Bronchus (tissue), 1 donor: ENCODE measurements around the gene KCNJ16.

DNA sequence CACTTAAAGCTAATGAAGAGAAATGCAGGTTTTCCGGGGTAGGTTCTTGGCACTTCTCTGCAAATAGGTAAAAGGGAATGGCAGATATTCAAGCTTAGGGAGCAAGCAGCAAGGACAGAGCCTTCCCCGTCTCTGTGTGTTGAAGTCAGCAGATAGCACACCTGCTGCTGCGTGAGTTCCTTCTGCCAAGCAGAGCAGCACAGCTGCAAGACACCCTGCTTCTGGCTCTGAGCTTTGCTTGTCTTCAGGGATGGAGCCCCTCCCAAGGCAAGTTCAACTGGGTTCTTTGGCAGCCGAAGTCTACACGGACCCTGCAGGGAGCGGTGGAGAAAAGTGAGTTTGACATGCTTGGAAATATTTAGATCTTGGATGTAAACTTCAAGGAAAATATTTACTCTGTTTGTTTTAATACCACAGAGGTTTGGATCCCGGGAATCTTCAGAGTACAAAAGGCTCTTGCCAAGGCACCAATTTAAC, 113.5 kb upstream of the KCNJ16 start:
- PRO-cap: no peak

- PRO-cap: no peak
Measured at GRCh38 chr17:70074981-70075530, at the start of gene KCNJ16. KCNJ16 (plus strand) TSS chr17:70075225.

GRCh38 chr17:70104682-70105612, 29.9 kb downstream of the KCNJ16 start:
- PRO-cap: no peak

- PRO-cap: unidirectional peak, plus-strand start at chr17:70168285; unidirectional peak, plus-strand start at chr17:70168306
Measured at GRCh38 chr17:70167897-70168428, 1.4 kb upstream of the KCNJ2 start.

- PRO-cap: no peak
Measured at GRCh38 chr17:71441065-71441399, 679.8 kb upstream of the SOX9 start.

- PRO-cap: bidirectional peak, plus-strand start at chr17:72121020, minus-strand start at chr17:72120858
Measured at GRCh38 chr17:72119693-72120943, 702 bp upstream of the SOX9 start.

DNA sequence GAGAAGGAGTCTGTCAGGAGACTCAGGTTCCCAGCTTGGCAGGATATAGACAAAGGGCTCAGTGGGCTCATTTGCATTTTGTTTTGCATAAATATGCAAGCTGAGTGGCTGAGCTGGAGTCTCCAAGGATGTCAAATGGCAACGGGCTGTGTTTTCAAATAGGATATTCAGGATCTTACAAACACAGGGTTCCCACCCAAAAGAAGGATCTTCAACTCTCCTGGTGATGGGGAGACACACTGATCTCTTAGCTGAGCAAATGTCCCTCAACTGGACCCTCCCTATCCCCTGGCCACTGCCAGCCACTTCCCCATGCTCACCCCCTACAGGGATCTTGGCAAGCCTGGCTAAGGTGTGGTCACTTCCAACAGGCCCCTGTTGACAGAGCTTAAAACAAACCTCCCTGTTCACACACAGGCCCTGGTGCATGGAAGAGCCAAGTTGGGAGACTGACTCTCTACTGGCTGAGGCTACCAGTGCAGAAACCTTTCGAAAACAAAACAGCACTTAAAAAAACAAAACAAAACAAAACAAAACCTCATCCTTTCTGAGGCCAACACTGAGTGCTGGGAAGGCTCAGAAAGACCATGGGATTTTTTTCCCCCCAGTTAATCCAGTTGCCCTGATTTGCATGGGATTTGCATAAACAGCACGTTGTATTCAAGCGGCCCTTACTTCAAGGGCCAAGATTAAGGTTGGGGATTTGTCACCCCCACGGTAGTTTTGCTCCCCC, 61.7 kb downstream of the SOX9 start:
- PRO-cap: no peak

- PRO-cap: no peak
Measured at GRCh38 chr17:72342385-72343436, 221.9 kb downstream of the SOX9 start.

DNA sequence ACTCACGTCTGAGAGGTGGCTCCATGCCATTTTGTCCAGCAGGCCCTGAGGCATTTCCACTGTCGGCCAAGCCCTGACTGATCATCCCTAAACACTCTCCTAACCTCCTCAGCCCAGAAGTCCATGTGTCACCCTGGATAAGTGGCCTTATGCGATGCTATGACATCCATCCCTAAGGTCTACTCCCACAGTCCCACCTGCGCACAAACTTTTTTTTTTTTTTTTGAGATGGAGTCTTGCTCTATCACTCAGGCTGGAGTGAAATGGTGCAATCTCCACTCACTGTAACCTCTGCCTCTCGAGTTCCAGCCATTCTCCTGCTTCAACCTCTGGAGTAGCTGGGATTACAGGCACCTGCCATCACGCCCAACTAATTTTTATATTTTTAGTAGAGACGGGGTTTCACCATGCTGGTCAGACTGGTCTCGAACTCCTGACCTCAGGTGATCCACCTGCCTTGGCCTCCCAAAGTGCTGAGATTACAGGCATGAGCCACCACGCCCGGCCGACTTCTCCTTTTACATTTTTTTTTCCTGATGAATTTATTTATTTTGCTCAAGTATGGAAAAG, 429.7 kb downstream of the SOX9 start:
- PRO-cap: no peak

- PRO-cap: no peak
Measured at GRCh38 chr17:72558015-72558908, 437.4 kb downstream of the SOX9 start.

DNA sequence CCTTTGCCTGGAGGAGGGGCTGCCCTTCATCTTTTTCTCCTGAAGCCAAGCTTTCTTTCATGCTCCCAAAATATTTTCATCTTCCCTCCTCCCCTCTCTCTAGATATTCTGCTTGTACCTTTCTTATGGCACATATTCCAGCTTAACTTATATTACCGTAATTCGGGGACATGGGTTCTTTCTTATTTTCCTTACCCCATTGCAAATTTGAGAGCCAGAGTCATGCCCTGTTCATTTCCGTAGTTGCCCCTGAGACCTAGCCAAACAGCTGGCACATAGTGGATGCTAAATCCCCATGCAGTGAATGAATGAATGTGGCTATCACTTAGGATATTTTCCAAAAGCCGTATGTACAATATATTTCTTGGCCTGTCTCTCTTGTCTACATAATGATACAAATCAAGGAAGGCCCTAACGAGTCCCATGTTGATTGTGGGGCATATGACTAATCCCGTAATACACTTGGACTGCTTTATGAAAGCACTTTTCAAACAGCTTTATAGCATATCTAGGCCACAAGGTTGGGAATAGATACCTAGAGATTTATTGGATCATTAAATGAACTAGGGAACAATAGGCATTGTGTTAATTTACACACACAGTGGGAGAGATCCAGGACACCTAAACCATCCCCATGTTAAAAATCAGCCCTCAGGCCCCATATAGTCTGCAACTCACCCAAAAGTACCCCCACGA, 478.1 kb downstream of the SLC39A11 start:
- PRO-cap: no peak

DNA sequence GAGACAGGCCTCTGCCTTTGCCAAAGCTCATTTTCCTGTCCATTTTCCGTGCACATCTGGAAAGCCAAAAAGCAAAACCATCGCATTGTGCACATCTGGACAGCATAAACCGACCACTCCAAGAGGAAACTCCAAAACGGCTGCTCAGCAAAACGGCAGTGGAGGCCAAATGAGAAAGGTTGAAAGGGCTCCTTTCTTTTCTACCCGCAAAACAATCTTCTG, 426.4 kb downstream of the SLC39A11 start:
- PRO-cap: no peak

DNA sequence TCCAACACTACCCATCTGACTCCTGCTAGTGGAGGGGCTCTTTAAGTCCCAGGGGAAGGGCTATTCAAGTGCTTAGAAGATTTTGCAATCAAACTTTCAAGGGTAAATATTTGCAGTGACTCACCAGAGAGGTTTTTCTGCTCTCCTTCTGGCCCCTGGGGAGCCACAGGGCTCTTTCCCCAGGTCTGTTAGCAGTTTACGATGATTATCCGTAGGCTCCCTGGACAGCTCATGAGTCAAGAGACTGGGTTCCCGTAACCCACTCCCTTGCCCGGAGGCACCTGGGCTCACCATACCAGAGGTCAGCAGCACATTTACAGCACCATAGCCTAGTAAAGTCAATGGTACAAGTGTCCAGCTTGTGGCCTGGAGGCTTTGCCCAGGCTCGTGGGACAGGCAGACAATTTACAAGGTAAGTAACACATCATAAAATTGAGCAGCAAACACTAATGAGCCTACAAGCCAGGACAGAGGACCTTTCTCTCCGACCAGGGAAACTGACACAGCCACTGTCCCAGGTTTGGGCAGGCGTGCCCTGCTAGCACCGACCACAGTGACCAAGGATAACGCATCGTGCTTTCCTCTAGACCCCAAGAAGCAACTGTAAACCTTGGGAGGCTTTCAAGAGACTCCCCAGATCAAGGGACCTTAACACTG, 408.4 kb downstream of the SLC39A11 start:
- PRO-cap: bidirectional peak, plus-strand start at position 185 of the sequence, minus-strand start outside the sequence; unidirectional peak, plus-strand start at position 293 of the sequence

DNA sequence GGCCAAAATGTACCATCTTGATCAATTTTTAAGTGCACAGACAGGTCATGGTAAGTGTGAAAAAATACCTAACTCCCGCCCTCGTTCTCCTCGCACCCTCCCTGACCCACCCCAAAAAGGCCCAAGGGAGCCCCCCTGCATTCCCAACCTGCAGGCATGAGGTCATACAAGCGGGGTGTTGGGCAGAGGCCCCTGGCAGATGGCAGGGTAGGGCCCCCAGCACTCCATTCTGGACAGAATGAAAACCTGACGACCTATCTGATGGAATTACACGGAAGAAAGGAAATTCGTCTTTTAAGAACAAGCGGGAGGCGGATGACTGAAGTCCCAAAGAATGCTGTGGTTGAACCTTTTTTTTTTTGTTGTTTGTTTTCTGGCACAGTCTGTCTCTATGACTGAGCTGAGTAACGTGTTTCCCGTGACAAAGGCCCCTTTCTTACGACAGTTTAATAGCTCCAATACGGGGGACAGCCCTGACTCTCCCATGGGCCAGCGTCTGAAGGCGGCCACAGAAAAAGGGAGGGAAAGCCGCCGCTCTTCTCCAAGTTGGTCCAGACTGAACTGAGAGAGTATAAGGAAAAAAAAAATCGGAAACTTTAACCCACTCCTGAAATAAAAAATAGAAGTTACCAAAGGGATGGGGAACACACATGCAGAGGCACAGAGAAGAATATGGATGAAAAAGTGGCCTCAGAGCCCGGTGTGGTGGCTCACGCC, 376.3 kb downstream of the SLC39A11 start:
- PRO-cap: bidirectional peak, plus-strand start at position 511 of the sequence, minus-strand start at position 269 of the sequence

GRCh38 chr17:72747257-72747859, 345.1 kb downstream of the SLC39A11 start:
- PRO-cap: no peak

DNA sequence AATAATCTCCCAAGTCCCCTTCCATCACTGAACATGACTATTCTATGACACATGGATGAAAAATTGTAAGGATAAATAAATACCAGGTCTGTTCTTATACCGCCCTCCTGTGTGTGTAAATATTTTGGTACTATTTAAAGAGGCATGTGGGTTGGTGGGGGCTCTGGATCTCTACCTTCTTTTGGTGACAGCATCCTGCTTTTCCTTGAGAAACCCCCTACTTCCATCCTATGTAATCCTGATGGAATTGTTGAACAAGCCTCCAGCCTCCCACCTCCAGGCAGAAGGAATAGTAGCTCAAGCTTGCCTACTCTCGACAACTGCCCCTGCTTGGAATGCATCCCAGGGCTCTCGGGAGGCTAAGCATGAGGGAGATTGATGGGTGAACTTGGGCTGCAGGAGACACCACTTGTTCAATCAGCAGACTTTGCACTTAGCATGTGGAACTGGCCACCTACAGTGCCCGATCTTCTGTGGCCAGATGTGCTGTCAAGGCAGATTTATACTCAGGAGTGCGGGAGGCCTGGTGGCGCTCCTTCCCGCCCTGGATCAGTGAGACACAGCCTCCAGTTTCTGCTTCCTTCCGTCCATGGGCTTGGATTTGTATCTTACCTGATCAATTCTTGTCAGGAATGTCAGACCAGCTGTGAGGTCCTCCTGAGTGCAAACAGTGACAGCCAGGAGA, 287.3 kb downstream of the SLC39A11 start:
- PRO-cap: no peak

DNA sequence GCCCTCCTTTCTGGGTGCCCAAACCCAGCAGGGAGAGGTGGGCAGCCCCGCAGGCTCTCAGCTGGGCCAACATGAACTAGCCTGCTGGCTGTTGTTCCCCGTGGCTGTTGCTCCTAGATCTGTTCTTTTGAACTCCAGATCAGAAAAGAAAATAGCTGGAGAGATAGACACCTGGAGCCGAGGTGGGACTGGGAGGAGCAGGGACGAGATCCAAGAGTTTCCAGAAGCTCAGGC, 1.0 kb upstream of the CPSF4L start:
- PRO-cap: no peak

GRCh38 chr17:73278932-73279438, 17.3 kb upstream of the CPSF4L start:
- PRO-cap: no peak

DNA sequence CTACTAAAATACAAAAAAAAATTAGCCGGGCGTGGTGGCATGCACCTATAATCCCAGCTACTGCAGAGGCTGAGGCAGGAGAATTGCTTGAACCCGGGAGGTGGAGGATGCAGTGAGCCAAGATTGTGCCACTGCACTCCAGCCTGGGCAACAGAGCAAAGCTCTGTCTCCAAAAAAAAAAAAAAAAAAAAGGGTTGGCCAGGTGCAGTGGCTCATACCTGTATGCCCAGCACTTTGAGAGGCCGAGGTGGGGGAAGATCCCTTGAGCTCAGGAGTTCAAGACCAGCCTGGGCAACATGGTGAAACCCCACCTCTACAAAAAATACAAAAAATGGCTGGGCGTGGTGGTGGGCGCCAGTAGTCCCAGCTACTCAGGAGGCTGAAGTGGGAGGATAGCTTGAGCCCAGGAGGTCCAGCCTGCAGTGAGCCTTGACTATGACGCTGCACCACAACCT, 2.9 kb downstream of the CDC42EP4 start:
- PRO-cap: no peak

DNA sequence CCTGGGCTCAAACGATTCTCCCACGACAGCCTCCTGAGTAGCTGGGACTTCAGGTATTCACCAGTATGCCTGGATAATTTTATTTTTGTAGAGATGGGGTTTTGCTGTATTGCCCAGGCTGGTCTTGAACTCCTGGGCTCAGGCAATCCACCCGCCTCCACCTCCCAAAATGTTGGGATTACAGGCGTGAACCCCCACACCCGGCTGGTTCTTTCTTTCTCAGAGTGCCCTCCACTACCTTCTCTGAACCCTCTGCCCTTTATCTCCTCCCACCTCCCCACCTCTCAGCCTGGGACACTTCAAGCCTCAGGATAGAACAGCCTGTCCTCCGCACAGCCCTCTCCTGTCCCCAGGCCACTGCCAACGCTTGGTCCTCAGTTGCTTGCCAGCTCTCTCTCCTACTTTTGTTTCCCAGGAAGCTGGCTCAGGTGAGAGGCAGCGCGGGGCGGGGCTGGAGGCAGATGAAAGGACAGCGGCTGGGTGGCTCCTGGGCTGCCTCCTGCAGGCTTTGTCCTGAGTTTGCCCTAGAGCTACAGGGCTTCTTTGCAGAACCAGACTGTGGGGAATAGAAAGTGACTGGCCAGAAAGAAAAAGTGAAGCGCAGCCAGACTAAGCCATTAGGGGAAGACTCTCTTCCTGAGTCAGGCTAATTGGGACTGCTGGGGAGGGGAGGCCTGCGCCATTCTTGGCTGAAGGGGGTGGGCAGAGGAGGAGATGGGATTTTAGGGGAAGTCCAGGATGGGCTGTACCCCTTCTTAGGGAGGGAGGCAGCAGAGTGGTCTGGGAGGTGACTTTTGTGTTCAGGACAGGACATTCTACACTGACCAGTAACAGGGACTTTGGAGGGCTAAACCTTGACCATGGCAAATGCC, 48.2 kb upstream of the CDC42EP4 start:
- PRO-cap: bidirectional peak, plus-strand start at position 431 of the sequence, minus-strand start at position 400 of the sequence